Camera-type eye (tissue), 1 donor: Measurements from ENCODE around the genes TMEM123, MMP20, MMP1, MMP12 and MMP13.

DNA sequence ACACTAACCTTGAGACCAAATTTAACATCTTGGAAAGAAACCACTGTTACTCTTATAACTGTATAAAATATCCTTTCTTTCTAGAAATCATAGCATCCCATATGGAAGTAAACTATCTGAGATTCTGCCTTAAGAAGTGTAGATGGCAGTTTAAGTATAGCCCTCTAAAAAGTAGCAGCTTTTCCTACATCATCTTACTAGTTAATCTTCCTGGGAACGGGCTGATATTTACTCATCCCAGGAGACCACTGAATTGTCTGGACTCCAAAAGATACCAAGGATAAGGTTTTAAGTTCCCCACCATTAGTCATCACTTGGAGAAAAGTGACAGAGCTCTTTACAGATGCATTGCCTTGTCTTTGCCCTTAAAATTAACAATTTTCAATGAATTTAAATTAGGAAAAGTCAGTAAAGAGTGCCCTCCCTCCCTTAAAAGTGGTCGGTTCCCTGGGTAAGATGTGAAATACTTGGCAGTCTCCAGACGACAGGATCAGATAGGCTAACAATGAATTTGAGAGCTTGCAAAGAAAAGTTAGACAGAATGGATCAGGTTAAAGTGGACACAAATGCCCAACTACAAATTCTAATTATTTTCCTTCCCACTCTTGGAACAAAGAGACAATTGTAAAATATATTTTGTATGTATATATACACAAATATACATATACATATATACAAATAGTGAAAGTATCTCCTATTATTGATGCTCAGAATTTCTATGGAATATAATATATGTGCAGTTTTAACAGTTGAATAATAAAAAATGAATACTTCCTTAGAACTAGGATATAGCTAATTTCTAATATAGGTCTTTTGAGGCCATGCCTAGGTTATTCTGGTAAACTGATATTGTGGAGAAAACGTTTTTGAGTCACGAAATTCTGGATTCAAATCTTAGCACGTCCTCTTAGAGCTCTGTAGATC lies 129.3 kb downstream of the MAML2 start:
- RAMPAGE, long total RNA = no peak

DNA sequence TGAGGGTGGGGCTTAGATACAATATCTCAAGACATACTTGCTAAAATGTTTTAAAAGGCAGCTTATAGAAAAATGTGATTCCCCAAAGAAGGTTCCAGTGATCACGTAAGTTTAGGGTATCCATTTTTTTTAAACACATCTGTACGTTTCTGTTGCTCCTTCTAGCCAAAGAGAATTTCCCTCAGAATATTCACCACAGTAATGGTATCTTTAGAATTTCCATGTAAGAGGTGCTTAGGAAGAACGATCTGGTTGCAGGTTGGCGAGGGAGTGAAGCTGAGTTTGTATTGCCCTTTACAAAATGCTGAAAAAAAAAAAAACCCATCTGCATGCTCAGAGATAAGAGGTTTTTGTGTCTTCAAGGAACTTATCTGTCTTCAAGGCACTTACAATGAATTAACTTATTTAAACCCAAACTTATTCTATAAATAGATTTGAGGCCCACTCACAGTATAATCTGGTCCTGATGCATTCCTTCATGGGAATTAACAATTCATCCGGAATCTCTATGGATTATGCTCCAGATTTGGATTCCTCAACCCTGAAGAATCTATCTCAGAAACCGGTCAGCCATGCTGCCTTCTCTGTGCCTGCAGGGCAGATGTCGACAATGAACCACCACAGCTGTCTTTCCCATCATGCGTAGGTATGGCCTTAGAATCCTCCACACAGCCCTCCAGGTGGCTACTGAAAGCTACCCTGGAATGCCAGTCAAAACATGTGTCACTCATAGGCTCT lies 19.6 kb downstream of the MAML2 start:
- RAMPAGE, long total RNA = no peak

DNA sequence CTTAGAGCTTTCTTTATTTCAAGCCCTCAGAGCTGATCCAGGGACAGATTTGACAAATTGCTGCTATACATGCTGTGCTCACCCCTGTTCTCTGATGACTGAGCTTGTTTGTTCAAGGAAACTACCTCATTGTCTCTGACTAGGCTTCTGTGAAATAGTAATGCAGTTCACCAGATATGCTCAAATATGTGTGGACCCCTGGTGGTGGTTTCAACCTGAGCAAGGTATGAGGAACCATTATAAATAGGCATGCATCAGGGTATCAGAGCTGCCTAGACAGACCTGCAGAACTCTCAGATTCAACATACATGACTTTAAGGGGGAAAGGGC lies 141.2 kb downstream of the ARHGAP42 start:
- RAMPAGE, long total RNA = no peak

GRCh38 chr11:101033842-101034645 lies 95.6 kb downstream of the PGR start:
- RAMPAGE, long total RNA = no peak

GRCh38 chr11:101441481-101441867 lies 142.3 kb downstream of the TRPC6 start:
- RAMPAGE, long total RNA = no peak

DNA sequence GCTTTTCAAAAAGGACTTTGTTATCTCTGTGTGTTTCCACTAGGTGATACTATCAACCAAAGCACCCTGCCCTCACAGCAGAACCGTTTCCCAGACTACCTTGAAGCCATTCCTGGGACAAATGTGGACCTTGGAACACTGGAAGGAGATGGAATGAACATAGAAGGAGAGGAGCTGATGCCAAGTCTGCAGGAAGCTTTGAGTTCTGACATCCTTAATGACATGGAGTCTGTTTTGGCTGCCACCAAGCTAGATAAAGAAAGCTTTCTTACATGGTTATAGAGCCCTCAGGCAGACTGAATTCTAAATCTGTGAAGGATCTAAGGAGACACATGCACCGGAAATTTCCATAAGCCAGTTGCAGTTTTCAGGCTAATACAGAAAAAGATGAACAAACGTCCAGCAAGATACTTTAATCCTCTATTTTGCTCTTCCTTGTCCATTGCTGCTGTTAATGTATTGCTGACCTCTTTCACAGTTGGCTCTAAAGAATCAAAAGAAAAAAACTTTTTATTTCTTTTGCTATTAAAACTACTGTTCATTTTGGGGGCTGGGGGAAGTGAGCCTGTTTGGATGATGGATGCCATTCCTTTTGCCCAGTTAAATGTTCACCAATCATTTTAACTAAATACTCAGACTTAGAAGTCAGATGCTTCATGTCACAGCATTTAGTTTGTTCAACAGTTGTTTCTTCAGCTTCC lies 87.5 kb upstream of the BIRC3 start:
- RAMPAGE, long total RNA = no peak

- RAMPAGE, long total RNA = no peak
Observed at GRCh38 chr11:102312683-102313378, 4.5 kb upstream of the BIRC3 start.

GRCh38 chr11:102338388-102339006 lies 8.5 kb upstream of the BIRC2 start:
- RAMPAGE, long total RNA = no peak

GRCh38 chr11:102413583-102413976 lies 39.0 kb downstream of the TMEM123 start:
- RAMPAGE, long total RNA = no peak

DNA sequence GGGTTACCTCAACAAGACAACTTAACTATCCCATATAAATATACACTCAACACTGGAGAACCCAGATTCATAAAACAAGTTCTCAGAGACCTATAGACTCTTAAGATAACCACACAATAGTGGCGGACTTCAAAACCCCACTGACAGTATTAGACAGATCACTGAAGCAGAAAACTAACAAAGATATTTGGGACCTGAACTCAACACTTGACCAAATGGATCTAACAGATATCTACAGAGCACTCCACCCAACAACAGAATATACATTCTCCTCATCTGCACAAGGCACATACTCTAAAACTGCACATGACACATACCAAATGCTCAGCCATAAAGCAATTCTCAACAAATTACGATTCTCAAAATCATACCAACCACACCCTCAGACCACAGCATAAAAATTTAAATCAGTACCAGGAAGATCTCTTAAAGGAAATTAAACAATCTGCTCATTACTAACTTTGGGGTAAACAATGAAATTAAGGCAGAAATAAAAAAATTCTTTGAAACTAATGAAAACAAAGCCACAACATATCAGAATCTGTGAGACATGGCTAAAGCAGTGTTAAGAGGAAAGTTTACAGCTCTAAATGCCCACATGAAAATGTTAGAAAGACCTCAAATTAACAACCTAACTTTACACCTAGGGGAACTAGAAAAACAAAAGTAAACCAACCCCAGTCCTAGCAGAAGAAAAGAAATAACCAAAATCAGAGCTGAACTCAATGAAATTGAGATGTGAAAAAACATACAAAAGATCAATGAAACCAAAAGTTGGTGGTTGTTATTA lies 37.3 kb downstream of the TMEM123 start:
- RAMPAGE, long total RNA = no peak

DNA sequence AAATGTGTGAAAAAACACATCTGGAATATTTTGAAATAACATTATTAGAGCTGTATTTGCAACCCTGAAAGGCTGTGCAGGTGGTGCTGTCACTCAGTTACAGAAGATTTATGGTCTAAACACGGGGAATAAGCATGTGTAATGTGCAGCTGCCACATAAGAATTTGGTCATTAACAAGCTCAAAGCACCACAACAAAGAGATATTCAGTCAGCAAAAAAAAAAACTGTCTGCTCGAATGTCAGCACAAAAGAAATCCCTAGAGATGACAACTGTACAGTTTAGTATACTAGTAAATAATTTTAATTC lies 31.3 kb downstream of the TMEM123 start:
- RAMPAGE, long total RNA = no peak

DNA sequence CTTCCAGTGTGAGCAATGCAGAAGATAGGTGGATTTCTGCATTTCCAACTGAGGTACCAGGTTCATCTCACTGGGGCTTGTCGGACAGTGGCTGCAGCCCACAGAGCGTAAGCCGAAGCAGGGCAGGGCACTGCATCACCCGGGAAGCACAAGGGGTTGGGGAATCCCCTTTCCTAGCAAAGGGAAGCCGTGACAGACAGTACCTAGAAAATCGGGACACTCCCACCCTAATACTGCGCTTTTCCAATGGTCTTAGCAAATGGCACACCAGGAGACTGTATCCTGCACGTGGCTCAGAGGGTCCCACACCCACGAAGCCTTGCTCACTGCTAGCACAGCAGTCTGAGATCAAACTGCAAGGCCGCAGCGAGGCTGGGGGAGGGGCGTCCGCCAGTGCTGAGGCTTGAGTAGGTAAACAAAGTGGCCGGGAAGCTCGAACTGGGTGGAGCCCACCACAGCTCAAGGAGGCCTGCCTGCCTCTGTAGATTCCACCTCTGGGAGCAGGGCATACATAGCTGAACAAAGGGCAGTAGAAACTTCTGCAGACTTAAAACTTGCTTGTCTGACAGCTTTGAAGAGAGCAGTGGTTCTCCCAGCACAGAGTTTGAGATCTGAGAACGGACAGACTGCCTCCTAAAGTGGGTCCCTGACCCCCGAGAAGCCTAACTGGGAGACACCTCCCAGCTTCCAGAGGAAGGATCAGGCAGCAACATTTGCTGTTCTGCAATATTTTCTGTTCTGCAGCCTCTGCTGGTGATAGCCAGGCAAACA lies 13.7 kb downstream of the TMEM123 start:
- RAMPAGE, long total RNA = no peak

DNA sequence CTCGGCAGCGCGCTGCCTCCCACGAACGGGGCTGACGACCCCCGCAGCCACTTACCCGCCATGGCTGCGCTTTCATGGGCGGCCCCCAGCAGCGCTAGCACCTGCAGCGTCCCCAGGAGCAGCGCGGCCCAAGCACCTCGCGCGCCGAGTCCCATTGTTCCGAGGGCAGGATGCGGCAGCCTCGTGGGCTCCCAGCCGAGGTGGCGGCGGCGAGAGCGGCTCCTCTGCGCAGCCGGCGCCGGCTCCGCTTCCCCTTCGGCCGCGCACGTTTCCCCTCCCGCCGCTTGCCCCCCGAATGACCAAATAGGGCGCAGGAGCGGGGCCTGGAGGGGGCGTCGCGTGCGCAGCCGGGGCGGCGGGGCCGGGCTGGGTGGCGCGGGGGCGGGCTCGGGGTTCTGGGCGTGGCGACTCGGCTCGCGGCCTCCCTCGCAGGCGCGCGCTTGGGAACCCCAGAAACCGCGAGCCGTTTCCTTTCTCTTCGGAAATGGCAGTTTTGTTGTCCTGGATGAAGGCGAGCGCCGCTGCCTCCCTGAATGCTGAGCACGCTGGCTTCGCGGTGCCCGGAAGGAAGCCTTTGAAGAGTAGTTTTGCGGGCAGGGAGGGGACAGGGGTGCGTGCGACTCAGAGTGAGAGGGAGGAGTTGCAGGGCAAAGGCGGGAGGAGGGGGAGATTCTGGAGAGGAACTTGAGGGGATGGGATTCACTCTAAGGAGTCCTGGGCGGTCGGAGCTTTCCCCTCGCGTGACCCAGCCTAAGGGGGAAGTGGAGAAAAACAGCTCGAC lies at the start of gene TMEM123:
Gene TMEM123 (minus strand): TSS at position 297 of the 781 bp plus-strand sequence.
- RAMPAGE, long total RNA = start-site peak on the plus strand centred at position 447 of the sequence, 57 bp wide, 11 reads

GRCh38 chr11:102560258-102561255 lies 30.0 kb upstream of the MMP7 start:
- RAMPAGE, long total RNA = no peak

GRCh38 chr11:102625094-102625661 lies at the start of gene MMP20:
MMP20 (minus strand) TSS chr11:102625332.
- RAMPAGE, long total RNA = no peak

- RAMPAGE, long total RNA = no peak
Observed at GRCh38 chr11:102640676-102641422, 15.7 kb upstream of the MMP20 start.

DNA sequence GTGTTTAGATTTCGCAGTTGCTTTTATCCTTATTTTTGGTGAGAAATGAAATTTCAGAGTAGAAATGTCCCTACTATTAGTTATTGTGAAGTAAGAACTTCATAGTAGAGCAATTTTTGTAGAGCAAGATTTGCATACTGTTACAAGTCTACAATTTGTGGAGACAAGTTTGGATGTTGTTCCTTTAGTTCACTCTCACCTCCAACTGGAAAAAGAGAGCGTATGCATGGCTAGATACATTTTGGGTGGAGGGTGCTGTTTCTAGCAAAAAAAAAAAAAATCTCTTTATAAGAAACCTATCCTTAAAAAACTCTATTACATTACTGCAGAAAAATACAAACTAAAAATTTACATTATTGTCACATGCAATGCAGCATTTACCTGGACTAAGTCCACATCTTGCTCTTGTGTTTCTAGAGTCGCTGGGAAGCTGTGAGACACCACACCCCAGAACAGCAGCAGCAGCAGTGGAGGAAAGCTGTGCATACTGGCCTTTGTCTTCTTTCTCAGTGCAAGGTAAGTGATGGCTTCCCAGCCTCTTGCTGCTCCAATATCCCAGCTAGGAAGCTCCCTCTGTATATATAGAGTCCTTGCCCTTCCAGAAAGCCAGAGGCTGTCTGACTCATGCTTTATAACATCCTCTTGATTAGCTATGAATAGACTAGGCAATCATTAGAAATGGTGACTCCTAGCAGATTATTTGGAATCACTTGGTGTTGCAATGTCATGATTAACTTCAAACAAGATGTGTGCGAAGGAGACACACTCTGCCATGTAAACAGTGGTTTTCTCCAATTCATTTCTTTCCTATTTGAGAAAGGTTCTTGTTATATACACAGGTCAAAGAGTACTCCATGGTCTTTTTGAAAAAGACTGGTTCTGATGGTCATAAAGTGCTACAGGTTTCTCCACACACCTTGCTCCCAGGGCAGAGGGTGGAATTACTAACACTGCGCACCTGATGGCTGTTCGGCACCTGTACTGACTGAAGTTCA lies at the start of gene MMP1:
Gene MMP1 (minus strand): TSS at position 554 of the 995 bp plus-strand sequence.
- RAMPAGE, long total RNA = no peak

DNA sequence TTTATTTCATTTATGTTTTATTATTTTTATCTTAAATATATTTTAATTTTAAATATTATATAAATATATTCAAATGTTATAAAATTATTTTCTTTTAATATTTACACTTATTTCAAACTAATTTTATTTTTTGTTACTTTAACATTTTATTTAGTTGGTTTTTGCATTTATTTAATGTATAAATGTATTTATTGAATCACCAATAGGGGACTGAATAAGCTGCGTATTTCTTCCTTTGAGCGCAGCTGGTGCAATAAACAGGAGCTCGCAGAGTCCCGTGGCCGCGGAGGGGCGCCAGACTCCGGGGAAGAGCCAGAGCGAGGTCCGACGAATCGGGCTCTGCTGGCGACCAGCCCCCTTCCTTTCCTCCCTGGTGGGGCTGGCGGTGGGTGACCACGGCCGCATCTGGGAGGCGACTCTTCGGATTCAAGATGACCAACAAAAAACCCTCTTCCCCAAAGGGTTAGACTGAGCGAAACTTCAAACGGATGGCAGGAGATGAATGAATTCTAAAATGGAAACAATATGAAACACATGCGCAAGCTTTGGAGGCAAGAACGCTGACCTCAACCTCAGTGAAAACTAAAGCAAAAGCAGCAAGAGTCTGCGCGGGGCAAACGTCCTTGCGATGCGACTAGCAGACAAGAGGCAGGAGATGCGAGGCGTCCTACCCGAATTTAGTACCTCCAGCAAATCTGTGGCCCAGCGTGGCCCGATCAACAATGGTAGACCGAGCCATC lies 12.0 kb downstream of the MMP3 start:
- RAMPAGE, long total RNA = no peak

DNA sequence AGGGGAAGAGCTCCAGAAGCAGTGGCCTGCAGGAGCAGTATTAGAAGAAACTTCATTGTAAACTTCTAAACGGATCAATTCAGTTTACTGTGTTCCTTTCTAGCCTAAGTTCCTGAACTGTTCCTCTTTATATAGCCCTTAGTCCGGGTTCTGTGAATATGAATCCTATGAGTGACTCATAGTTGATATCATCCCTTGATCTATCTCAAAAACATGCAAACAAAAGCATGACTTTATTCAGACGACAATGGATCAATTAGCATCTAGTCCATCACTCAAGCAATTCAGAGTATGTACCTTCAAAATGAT lies at the start of gene MMP12:
Gene MMP12 (minus strand): TSS at position 101 of the 309 bp plus-strand sequence.
- RAMPAGE, long total RNA = no peak

DNA sequence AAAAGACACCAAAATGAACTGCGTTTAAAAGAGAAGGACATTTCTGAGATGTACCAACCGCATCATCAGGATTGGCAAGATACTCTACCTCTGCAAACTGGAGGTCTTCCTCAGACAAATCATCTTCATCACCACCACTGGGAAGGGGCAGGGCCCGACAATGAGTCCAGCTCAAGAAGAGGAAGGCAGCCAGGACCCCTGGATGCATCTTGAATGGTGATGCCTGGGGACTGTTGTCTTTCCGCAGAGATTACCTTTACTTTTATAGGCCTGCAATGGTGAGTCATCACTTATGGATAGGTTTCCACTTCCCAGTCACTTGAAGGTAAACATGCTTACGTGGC lies at the start of gene MMP13:
Gene MMP13 (minus strand): TSS at position 235 of the 344 bp plus-strand sequence.
- RAMPAGE, long total RNA = no peak